ENCODE measurements around a stretch of chr1.

GRCh38 chr1:53409935-53410564, 49.1 kb upstream of the DMRTB1 start:
- PRO-cap, result no peak
- RAMPAGE, long total RNA, result no peak

GRCh38 chr1:53682020-53682287, 57.0 kb downstream of the GLIS1 start:
- PRO-cap, result no peak
- RAMPAGE, long total RNA, result no peak

DNA sequence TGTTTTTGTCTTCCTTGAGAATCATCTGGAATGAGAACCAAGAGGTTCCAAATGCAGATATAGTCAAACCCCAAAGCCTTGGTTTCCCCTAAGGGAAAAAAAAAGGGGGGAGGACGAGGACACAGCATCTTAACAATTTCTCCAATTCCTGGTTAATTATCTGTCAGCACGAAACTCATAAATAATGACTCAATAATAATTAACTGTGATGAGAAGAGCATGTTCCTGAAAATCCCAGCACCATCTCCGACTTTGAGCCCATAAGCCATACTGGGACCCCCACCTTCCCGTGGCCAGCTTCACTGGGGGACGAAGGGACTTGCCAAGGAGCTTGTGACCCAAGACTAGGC, 2.1 kb downstream of the GLIS1 start:
- PRO-cap, result no peak
- RAMPAGE, long total RNA, result no peak

GRCh38 chr1:53889030-53889406, 579 bp downstream of the YIPF1 start:
- PRO-cap, result no peak
- RAMPAGE, long total RNA, result no peak

GRCh38 chr1:53899095-53899866, 5.3 kb downstream of the DIO1 start:
- PRO-cap, result no peak
- RAMPAGE, long total RNA, result no peak

GRCh38 chr1:54290544-54290999, 90.6 kb downstream of the MRPL37 start:
- PRO-cap, result no peak
- RAMPAGE, long total RNA, result no peak

GRCh38 chr1:54335044-54336381, 135.5 kb downstream of the MRPL37 start:
- PRO-cap, result no peak
- RAMPAGE, long total RNA, result no peak

DNA sequence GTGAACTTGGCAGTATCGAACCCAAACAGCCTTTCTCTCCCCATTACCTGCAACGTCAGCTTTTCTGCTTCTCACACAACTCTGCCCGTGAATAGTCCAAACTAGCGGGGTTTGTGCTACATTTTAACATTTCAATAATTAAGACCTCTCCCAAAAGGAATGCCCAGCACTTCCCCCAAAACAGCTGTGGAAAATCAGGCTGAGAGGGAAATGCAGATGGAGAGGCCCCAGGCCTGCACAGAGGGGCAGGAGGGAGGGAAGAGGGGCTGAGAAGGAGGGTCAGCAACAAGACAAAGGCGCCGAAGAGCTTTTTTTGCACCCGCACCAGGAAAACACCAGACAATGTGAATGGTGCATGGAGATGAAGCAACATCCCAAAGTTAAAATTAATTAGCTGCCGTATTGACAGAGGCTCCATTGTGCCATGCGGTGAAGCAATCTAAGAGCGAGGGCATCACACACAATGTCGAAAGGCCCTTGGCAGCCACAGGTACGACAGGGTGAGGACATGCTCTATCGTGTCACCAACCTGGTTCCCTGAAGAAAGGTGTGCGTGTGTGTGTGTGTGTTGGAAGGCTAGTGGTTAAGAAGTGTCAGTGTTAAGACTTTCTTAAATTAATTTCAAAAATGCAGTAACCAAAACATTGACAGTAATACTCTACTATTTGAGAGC, 165.0 kb downstream of the MRPL37 start:
- PRO-cap, result no peak
- RAMPAGE, long total RNA, result no peak

- PRO-cap, result no peak
- RAMPAGE, long total RNA, result no peak
Measured at GRCh38 chr1:54376394-54377731, 171.2 kb upstream of the ACOT11 start.

DNA sequence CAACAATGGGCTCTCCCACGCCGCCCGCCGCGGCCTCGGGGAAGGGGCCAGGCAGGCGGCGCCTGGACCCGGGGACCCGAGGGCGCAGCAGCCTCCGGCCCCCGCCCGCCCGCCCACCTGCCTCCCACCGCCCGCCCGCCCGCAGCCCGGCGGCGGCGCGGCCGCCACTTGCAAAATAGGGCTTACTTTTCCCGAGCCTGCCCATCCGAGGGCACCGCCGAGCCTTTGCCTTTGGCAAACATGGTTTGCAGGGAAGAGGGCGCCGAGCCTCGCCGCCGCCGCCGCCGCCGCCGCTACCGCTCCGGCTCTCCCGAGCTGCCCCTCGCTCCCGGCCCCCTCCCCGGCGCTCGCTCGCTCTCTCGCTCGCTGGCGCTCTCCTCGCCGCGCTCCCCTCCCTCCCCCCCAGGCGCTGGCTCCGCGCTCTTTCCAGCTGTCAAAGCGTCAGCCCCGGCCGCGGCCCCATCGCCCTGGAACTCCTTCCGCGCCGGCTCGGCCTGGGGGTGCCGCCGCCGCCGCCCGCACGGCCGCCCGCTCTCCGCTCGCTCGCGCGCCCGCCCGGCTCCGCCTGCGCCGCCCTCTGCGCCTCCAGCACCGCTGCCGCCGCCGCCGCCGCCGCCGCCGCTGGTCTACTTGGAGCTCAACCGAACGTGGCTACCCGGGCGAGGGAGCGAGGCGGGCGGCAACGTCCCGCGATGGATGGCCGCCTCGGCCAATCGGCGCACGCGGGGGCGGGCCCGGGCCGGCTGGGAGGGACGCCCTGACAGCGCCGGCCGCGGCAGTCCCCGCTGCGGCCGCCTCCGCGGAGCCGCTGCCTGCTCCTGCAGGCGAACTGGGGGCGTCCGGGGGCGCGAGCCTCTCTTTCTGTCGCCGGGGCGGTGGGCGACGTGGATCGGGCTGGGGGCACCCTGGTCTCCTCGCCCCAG, 142.0 kb upstream of the ACOT11 start:
- PRO-cap, result no peak
- RAMPAGE, long total RNA, result no peak

GRCh38 chr1:54641076-54641584, 456 bp upstream of the MROH7 start:
- PRO-cap, result no peak
- RAMPAGE, long total RNA, result no peak

- PRO-cap, result no peak
- RAMPAGE, long total RNA, result no peak
Measured at GRCh38 chr1:54668687-54668944, 27.0 kb downstream of the MROH7 start.

DNA sequence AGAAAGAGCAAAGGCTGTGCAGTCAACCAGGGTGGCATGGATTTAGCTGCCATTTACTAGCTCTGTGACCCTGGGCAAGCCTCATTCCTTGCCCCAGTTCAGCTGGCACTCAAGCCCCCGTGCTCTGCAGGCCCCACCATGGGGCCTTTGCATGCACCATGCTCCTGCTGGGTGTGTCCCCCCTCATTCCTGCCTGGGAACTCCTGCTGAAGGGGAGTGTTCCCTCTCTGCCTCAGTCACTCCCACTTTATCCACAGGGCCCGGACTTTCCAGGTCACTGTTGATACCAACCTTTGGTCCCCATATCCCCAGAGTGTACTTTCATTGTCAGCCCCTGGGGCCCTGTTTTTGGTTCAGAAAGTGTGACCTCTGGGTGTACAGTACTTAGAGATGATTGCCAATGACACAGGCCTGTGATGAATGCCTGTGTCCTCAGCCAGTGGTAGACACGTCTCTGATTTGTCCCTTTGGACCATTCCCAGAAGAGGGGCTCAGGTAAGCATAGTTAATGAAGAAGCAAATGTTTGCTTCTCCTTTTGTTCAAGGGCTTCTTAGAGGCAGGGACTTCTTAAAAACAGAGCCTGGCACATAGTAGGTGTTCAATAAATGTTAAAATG, 2.9 kb downstream of the TTC22 start:
- PRO-cap, result no peak
- RAMPAGE, long total RNA, result no peak

- PRO-cap, result no peak
- RAMPAGE, long total RNA, result no peak
Measured at GRCh38 chr1:54814055-54814498, 8.2 kb downstream of the LEXM start.

DNA sequence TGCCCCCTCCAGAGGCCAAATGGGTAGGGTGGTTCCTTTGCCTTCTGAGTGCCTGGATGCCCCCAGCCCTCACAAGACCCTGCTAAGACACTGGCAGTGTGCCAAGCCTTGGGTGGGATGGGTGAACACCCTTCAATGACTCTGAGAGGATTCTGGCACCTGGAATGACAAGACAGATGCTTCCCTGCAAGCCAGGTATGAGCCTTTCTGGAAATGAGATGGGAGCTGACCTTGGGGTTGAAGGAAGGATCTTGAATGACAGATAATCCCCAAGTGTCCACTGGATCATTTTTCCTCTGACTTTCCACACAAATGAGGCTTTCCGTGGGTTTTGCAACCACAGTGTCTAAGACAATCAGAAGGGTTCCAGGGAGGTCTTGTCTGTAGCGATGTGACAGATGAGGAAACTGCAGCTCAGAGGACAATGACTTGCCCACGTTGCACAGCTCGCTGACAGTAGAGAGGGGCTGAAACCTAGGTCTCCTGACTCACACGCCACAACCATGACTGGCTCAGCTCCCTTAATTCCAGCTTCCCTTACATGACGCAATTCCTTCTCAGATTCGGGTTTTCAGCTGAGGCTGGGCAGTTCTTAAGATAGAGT, 36.5 kb downstream of the DHCR24 start:
- PRO-cap, result no peak
- RAMPAGE, long total RNA, result no peak

GRCh38 chr1:54857993-54858365, 29.0 kb downstream of the DHCR24 start:
- PRO-cap, result no peak
- RAMPAGE, long total RNA, result no peak

- PRO-cap, result bidirectional peak, plus-strand start at chr1:54886156, minus-strand start at chr1:54886048
- RAMPAGE, long total RNA, result no peak
Measured at GRCh38 chr1:54885931-54886253, 1.1 kb downstream of the DHCR24 start.

DNA sequence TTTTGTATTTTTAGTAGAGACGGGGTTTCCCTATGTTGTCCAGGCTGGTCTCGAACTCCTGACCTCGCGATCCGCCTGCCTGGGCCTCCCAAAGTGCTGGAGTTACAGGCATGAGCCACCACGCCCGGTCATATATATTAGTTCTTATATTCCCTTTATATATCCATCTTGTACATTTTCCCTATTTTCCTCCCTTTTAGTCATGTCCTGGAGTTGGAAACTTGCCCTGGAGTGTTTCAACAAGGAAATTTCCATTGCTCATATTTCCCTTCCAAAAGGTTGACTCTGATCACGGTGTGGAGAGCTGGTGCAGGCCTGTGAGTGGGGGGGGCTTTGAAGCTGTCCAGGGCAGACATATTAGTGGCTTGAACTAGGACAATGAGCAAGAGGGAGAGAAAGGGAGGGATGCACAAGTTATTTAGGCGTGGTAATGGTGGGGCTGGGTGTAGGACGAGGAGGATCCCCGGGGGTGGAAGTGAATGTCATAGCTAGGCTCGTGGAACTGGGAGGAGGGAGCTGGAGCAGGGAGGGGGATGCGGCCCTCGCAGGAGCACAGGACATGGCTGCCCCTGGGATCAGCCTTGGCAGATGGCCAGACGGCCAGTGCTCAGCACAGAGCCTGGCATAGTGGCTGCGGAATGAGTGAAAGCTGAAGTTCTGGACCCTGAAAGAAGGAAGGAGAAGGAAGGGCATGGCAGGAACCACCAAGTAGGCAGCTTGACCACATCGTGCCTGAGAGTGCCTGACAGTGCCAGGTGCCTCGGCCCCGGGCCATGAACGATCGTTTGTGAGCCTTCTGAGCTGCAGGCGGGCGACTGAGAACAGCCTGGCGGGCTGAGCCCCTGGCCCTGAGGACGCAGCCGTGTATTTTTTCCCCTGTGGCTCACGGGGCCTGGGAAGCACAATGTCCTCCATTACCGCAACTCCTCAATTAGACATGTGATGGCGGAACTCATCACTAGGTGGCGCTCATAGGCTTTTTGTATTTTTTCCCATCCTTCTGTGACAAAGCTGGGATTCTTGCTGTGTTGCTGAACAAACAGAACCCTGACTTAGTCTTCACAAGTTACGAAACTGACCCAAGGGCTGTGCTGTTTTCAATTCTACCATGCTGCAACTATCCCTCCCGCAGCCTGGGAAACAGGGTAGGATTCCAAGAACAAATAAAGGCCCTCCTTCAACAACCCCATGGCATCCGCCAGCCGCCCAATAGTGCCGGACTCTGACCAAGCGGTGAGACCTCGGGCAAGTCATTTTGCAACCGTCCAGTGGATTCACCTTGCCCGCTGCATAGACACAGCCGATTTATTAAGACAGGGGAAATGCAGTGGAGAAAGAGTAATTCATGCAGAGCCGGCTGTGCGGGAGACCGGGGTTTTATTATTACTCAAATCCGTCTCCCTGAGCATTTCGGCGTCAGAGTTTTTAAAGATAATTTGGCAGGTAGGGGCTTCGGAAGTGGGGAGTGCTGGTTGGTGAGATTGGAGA, 30.0 kb upstream of the TMEM61 start:
- PRO-cap, result no peak
- RAMPAGE, long total RNA, result no peak

GRCh38 chr1:55040516-55041373, 1.4 kb downstream of the PCSK9 start:
- PRO-cap, result no peak
- RAMPAGE, long total RNA, result no peak

GRCh38 chr1:55053608-55053994, 14.3 kb downstream of the PCSK9 start:
- PRO-cap, result no peak
- RAMPAGE, long total RNA, result no peak